Colic lymph node (tissue), 1 donor: ENCODE data around the gene VSIG4.

DNA sequence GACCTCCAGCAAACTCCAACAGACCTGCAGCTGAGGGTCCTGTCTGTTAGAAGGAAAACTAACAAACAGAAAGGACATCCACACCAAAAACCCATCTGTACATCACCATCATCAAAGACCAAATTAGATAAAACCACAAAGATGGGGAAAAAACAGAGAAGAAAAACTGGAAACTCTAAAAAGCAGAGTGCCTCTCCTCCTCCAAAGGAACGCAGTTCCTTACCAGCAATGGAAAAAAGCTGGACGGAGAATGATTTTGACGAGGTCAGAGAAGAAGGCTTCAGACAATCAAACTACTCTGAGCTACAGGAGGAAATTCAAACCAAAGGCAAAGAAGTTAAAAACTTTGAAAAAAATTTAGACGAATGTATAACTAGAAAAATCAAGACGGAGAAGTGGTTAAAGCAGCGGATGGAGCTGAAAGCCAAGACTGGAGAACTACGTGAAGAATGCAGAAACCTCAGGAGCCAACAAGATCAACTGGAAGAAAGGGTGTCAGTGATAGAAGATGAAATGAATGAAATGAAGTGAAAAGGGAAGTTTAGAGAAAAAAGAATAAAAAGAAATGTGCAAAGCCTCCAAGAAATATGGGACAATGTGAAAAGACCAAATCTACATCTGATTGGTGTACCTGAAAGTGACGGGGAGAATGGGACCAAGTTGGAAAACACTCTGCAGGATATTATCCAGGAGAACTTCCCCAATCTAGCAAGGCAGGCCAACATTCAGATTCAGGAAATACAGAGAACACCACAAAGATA is 47.2 kb upstream of the KLF8 start:
- PRO-cap: no peak

GRCh38 chrX:57592071-57592970 is 510 bp downstream of the ZXDB start:
- PRO-cap: bidirectional peak, plus-strand start at chrX:57592176, minus-strand start at chrX:57592204; bidirectional peak, plus-strand start at chrX:57592656, minus-strand start at chrX:57592516

DNA sequence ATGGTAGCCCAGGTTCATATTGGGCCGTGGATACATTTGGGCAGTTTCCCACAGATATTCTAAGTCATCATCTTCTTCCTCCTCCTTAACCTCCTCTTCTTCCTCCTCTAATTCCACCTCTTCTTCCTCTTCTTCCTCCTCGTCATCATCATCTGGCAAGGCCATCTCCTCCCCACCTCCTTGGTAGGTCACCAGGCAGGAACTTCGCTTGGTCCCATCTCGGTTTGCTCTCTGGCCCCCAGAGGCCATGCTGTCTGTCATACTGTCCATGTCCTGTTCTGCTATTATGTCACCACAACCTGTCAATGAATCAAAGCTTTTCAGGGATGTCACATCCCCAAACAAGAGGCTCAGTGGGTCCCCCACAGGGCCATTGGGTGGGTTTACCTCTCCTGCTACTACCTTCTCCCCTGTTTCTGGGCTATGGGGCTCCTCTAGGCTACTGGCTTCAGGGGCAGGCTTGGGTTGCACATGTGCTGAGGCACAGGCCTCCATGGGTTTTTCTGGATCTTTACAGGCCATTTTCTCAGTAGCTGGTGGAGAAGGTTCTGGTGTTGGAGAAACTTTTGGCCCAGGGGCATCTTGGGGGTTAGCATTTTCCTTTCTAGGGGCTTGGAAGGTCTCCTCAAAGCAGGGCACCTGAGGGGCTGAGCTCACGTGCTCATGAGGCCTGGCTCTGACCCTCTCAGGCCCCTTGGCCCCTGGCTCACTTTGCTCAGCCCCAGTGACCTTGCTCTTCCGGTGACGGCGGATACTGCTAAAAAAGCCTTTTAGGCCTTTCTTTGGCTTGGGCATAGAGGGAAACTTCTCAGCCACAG is 13.3 kb downstream of the AMER1 start:
- PRO-cap: no peak

- PRO-cap: no peak
These were observed 861 bp downstream of the AMER1 start for GRCh38 chrX:64204577-64205117.

- PRO-cap: no peak
These were observed 17.3 kb downstream of the ZC4H2 start for GRCh38 chrX:64958845-64959455.

DNA sequence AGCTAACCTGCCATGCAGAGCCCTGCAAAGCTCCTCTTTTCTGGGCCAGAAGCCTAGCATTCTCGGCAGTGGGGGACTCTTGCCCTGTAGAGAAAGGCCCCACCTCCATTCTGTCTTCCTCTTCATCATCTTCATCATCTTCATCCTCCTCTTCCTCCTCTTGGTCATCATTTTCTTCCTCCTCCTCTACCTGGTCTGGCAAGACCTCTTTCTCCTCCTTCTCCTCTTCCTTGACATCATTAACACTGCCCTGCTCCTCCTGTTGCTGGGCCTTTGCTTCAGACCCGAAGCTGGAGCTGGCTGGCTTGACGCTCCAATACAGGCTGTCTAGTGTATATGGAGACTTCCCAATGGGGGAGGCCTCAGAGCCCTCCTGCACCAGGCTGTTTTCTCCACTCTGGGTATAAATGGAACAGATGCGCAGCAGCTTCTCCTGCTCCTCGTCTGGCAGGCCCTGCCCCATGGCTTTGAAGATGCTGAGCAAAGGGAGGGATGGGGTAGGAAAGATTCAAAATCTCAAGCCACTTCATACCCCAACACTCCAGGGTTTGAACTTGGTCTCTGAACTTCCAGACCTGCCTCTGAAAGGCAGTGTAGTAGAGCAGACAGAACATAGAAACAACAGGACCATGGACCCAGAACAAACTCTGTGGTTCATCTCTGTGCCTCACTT is 16.5 kb downstream of the LAS1L start:
- PRO-cap: no peak

- PRO-cap: no peak
These were observed 47.4 kb upstream of the MSN start for GRCh38 chrX:65619892-65620612.

- PRO-cap: no peak
These were observed 46.9 kb upstream of the MSN start for GRCh38 chrX:65620613-65620935.

GRCh38 chrX:65643016-65643959 is 24.2 kb upstream of the MSN start:
- PRO-cap: no peak

DNA sequence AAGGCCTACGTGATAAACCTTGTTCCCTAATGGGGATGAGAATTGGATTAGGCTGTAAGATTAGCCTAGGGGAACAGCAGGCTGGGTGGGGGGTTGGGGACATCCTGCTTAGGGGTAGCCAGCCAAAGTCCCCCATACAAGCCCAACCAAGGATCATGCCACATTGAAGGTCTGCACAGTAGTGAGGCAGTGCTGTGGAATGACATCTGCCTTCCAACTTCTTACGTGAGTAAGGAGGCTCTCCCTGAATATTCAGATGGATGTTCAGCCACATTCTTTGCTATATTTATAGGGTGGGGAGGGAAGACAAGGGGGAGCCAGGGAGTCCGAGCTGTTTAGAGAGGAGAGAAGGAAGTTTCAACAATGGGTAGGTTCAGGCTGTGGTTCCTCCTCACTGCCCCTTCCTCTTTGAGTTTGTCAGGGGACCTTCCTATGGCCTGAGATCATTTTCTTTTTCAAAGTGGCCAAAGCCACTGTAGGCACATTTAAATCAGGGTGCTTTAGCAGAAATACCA is 29.7 kb downstream of the MSN start:
- PRO-cap: no peak

- PRO-cap: no peak
These were observed 65.6 kb downstream of the MSN start for GRCh38 chrX:65732964-65733497.

DNA sequence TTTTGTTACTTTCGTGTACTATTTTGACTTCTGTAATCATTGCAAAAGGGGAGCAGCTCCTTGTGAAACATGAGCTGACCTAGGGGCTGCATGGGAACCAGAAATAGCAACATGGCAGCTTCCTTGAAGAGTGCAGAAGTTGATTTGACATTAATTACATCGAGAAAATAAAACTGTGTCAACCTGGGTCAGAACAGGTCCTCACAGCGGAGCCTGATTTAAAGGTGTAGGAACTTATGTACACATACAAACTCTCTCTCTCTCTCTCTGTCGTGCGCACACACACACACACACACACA is 19.0 kb downstream of the VSIG4 start:
- PRO-cap: no peak

DNA sequence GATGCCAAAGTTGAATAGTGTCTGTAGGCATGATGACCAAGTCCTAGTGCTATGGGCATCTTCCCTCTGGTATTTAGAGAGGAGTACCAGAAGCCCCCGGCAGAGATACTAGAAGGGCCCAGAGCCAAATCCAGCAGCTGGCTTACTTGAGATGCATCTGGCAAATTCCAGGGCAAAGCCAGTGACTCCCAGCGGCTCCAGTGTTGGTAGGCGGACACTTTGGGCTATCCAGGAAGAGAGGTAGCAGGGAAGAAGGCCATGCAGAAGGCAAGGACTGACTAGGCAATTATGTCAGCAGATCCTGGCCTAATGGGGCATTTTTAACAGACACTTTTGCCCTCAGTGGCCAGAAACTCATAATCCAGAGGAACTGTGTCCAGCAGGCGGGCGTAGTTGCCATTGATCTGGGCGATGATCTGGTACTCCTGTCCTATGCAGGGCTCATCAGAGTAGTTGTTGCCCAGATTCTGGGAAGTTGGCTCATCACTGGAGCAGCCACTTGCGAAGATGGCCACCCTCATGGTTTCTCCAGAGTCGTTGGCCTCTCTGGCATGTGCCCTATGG is 17.9 kb downstream of the VSIG4 start:
- PRO-cap: no peak

DNA sequence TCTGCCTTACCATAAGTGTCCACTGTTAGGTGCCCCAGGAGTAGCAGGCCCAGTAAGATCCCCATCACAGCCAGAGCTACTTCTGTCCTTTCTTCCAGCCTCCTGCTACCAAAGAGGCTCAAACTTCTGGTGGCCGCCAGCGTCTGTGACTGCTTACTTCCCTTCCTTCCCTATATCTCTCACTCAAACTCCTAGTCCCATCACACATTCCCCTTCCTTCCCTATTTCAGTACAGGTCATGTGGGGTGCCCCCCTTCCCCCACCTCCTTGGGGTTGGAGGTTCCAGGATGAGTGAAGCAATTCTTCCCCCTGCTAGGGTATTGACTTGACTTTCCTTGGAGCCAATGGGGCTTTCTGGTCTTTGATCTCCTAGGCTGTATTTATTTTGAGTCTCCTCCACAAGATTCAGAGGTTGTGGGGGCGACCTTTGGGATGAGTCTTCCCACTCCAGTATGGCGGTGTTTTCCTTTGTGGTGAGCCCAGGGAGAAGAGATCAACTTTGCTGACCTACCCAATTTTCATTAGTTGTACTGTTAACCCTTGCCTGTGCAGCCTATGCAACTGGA is at the start of gene VSIG4:
TSS of gene VSIG4 (minus strand) at position 147 of the 566 bp plus-strand sequence.
- PRO-cap: no peak

DNA sequence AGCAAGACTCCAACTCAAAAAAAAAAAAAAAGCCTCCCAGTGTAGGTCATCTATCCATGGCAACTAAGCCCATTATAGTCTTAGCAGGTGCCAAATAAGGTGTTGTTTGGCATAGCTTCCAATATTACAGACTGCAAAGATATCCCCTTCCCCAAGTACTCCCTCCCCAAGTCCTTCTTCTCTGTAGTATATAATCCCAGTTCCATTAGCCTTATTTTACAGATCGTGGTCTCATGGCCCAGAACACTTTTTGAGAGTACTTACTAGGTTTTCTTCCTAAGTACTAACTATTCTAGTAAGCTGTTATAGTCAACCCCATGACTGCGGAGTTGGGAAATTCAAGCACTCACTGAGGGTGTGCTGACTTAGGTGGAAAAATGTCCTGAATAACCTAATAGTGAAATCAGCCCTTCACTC is 11.9 kb upstream of the VSIG4 start:
- PRO-cap: no peak

DNA sequence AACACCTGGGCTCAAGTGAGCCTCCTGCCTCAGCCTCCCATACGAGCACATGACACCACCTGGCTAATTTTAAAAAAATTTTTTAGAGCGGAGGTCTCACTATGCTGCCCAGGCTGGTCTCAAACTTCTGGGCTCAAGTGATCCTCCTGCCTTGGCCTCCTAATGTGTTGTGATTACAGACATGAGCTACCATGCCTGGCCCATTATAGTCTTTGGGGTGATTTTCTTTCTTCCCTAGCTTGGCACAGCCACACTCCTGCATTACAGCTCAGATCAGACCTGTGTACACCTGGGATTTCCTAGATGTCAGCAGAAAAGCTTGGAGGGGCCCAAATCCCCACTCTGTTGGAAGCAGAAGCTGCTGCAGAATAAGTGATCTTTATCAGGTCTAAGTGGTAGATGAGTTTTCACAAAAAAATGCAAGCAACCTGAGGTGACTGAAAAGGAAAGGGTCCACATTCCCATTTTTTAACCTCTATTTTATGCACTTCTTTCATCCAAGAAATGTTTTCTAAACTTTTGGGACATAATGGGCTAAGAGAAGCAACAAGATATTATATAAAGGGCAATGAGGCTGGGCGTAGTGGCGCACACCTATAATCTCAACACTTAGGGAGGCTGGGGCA is 27.9 kb downstream of the OPHN1 start:
- PRO-cap: no peak

DNA sequence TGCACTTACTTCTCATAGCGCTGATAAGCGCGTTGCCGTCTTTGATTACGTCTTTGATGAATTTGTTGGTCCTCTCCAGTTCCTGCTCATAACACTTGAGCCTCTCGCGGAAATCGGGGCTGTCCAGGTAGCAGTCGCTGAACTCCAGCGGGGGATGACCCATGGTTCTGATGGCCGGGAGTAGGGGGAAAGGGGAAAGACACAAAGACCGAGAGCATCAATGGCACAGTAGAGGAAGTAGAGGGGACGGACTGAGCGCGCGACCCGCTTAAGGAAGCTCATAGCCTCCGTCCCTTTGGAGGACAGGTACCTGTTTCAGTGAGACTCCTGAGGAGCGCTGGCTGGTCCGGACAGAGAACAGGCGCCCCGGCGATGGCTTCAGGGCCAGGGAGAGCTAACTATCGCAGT is 433 bp downstream of the OPHN1 start:
- PRO-cap: no peak

- PRO-cap: no peak
These were observed 38.1 kb downstream of the YIPF6 start for GRCh38 chrX:68536801-68537497.

DNA sequence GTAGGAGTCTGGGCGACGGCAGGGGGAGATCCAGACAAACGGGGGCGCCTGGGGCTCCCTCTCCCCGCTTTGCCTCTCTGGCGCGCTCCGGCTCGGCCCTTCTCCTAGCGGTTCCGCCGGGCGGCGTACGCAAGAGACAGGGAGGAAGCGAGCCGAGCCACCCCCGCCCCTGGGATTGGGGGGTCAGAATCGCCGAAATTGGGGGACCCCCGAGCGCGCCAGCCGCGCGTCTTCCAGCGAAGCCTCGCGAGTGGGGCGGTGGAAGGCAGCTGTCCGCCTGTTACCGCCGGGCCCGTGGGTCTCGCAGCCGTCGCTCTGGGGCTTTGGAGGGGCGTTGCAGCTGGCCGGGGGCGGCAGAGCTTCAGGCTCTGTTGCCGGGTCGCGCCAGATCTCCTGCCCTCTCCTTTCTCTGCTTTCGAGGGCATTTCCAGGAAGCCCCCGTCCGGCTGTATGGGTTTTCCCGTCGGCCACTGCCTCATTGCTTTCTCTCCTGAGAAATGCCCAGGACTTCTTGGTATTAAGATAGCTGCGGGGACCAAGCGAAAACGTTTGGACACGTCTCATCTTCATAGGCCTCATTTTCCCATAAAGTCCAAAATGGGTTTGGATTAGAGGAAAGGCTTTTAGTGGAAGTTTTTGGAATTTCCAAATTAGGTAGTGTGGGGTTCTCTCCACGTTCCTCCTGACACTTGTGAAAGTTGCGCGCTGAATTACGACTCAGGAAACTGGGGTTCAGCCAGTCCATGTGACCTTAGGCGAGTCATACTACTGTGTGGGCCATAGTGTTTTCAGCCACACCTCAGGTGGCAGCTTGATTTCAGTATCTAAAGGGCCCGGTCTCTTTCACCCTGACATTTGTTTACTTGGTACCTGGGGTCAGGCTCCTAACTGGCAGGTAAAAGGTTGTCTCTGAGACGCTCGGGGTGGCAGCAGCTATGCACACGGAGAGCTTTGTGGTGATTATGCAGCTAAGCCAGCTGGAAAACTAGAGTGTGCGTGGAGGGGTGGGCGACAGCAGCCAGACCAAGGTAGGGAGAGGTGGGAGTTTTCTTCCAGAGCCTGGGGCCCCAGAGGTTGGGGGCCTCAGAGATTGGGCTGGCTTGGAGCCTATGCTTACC is 46.7 kb downstream of the STARD8 start:
- PRO-cap: unidirectional peak, minus-strand start at position 684 of the sequence

- PRO-cap: no peak
These were observed 34.1 kb upstream of the EFNB1 start for GRCh38 chrX:68794704-68795198.